Right common carotid artery plus branches (tissue), 1 donor: ENCODE measurements around a stretch of chr2.

- PRO-cap = no peak
Observed at GRCh38 chr2:20696983-20698085, 30.4 kb downstream of the GDF7 start.

GRCh38 chr2:20780838-20781273 is 42.0 kb downstream of the LDAH start:
- PRO-cap = no peak

GRCh38 chr2:20988865-20989402 is 54.9 kb downstream of the APOB start:
- PRO-cap = no peak

DNA sequence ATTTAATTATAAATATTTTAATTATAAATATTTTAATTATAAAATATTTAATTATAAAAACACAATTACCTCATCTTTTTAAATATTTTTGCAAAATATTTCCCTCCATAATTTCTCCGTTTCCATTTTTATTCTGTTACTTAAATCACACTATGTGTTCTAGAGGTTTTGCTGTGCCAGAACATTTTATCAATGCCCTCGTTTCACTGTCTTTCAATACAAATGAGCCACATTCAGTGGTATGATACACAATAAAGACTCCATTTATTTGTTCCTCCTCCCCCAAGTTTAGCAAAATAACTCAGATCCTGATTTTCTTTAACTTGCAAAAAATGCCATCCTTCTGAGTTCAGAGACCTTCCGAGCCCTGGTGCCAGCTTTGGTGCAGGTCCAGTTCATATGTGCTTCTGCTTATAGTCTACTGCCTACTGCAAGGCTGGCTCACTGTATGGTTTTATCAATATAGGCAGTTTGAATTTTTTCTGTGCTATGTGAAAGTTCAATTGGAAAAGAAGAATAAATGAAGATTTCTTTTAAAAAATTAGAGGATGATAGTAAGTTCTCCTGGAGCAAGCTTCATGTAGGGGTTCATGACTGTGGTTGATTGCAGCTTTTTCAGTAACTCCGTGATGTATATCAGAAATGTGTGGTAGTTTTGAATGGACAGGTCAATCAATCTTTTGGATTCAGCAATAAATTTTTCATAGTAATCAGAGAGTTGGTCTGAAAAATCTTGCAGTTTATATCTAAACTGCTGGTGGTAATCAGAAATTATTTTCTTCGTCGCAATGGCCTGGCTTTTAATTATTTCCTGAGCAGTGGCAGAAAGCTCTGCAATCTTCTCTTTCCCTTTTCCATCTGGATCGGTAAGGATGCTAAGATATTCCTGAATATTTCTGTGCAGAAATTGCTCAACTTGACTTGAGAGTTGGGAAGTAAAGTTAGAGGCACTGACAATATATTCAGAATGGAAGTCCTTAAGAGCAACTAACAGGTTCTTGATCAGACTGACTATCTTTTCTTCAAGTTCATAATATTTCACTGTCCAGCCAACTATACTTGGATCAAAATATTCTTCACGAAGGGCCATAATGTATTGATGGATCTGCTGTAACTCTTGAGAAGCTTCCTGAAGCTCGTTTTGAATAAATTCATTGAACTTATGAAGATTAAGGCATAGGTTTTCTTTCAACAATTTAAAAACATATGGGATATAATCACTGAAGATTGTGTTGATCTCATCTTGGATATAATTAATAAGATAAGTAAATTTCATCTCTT is 42.2 kb downstream of the APOB start:
- PRO-cap = no peak

- PRO-cap = no peak
Observed at GRCh38 chr2:21010774-21011415, 33.0 kb downstream of the APOB start.

DNA sequence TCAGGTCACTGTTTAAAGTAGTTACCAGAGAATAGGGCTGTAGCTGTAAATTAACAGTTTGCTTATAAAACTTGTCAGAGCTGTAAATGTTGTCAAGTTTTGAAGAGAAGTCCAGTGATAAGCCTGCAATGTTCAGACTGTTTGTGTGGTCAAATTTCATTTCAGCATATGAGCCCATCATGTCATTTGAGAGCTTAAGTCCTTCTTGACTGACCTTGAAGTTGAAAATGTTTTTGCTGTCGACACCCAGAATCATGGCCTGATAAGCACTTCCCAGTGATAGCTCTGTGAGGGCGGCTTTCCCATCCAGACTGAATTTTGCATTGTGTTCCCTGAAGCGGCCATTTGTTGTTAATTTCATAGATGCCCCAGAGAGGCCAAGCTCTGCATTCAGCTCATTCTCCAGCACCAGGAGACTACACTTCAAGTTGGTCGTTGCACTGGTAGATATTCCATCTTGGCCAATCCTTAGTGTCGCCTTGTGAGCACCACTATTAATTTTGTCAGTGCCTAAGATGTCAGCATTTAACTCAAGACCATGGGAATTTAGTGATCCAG is 32.3 kb downstream of the APOB start:
- PRO-cap = no peak

GRCh38 chr2:21032407-21033611 is 11.1 kb downstream of the APOB start:
- PRO-cap = no peak

DNA sequence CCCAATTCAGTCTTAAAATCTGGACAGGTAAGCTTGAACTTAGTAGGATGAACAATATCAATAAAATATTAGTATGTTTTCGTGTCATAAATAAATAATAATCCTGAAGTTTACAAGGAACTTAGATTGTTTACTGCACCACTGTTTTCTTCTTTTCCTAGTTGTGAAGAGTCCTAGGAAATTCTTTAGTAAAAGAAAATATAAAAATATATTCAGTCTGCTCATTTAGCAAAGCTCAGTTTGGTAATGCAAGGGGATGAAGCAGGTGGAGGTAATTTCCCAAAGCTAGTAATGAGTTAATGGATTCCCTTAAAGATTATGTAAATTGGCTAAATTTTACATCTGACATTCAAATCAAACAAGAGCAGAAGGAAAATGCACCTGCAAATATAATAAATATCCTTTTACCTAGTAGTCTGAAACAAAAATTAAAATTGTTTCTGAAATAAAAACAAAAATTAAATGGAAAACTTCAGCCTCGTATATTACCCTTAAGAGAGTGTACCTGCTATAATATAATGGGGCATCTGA is 562.6 kb upstream of the KLHL29 start:
- PRO-cap = no peak

DNA sequence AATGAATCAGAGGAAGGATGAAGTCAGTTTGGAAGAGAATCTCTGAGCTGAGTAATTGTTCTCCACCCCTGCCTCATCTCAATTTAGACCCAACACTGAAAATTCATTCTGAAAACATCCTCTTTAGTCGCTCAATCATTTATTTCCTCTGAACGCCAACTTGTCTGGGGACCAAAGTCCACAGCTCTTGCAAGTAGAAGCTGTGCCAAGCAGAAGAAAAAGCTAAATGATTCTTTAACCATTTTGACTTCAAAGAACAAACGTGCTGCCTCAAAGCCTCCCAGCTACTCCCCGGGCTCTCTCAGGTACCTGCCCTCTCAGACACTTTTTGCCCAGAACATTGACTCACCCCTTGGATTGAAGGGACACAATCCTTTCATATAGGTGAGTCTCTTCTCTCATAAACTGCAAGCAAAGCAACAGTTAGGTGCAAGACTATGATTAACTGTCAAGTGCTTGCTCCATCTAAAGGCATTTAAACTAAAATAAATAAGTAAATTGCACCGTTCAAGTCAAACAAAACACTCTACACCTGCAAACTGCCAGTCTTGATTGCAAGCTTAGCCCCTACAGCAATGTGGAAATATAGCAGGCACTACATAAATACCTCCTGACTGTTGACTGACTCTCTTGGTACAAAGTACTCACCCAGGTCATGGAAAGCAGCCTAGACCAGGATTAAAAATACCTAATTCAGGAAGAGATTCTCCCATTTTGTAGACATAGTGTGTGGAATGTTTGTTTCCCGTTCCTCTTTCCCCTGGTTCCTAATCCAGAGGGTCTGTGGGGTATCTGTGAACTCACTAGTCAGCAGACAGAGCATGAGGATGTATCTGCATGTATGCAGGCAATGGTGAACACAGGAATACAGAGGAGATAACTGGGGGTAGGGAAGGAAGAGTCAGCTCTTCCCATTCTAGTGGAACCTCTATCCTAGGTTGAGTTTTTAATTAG is 176.7 kb upstream of the KLHL29 start:
- PRO-cap = no peak

DNA sequence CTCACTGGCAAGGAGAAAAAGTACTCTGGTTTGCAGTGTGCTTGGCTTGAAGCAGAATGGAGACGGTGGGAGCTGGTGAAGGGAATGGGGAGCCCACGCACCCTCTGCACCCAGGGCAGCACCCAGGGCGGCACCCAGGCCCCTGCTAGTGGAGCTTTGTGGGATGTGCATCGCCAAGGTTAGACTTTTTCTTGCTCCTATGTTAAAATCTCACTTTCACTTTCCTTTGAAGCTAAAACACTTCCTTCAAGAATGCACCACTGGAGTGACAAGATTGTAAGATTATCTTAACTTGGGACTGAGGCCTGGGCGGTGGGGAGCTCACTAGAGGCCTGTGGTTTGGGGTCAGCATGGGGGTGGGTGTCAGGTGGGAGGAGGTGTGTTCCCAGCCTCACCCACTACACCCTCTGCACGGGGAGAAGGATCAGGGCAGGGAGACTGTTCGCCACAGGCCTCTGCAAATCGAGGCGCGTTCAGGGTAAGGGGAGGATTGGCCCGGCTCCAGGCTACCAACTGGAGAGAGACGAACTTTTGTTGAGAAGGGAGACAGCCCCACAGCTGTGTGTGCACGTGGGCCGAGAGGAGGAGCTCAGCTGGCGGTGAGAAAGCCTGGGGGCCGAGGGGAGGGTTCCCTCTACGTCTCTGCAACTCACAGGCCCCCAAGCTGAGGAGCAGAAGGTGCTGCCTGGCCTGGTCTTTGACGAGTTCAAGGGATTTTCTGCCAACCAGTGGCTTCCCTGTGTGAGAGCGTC is 147.5 kb downstream of the KLHL29 start:
- PRO-cap = bidirectional peak, plus-strand start at position 662 of the sequence, minus-strand start at position 515 of the sequence

GRCh38 chr2:23533097-23533613 is 148.2 kb downstream of the KLHL29 start:
- PRO-cap = bidirectional peak, plus-strand start at chr2:23533499, minus-strand start at chr2:23533426

GRCh38 chr2:23590873-23591905 is 206.2 kb downstream of the KLHL29 start:
- PRO-cap = no peak

DNA sequence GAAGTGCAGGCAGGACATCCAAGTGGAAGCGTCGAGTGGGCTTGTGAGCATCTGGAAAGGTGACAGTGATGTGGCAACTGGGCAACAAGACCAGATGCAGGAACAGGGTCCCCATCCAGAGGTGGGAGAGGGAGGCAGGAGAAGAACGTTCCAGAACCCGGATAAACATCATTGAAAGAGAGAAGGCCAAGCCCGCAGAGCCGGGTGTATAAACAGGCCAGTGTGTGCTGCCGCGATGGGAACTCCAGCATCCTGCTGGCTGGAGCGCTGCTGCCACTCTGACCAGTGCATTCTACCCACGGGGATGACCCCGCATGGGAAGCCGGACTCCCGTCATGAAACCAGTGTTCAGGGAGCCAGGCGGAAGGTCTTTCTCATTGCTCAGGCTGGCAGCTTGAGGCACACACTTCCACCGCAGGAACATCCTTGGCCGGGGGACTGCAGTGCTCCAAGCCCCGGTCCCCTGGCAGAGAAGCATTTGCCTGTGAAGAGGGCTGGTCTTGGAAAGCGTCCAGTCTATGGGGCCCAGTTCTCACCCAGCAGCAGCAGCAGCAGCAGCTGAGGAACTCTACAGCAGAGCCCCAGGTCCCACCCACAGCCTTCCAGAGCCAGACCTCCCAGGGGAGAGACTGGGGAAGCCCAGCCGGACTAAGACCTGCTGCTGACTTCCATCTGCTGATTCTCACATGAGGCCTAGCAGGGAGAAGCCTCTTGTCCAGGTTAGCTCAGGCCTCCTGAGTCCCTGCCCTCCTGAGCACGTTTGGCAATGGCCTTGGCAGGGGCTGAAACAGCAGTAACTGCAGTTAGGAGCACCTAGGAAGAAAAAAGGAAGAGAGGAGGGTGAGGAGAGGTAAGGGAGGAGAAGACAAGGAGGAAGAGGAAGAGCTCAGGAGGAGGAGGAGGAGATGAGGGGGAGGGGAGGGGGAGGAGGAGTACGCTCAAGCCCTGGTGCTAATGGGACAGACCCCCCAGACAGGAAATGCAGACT is 236.0 kb downstream of the KLHL29 start:
- PRO-cap = no peak

DNA sequence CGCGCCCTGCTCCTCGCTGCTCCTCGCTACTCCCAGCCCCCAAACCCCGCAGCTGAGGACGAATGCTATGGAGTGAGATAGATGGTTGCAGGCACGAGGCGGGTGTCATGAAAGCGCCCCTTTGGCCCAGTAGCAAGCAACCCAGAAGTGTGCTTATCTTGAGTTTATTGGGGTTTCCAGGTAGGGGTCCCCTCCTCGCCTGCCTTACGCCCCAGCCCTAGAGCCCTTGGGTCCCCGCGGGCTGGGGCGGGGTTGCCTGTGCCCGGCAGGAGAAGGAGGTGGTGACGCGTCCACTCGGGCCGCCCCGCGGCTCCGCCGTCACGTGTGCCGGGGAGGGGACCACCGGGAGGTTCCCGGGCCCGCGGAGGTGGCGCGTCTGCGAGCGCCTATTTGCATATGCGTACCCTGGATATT is 263.8 kb downstream of the ATAD2B start:
- PRO-cap = bidirectional peak, plus-strand start at position 342 of the sequence, minus-strand start at position 260 of the sequence

DNA sequence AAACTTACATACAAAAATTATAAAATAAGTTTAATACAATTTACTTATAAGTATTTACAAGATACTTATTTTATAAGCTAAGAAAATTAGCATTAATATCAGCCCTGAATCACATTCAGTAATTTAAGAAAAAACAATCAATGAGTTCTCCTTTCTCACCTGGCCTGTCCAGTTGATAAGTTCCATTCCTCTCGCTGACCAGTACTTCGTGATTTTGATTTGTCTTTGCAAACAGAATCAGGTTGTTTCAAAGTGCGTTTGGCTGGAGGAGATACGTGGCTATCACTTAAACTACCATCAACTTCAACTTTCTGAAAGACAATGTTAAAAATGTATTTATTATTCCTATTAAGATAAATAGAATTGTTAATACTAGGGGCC is 31.3 kb downstream of the ATAD2B start:
- PRO-cap = no peak

GRCh38 chr2:23926319-23926670 is 628 bp downstream of the ATAD2B start:
- PRO-cap = no peak

- PRO-cap = no peak
Observed at GRCh38 chr2:24010234-24011291, 678 bp downstream of the MFSD2B start.

GRCh38 chr2:24315403-24316090 is 44.8 kb downstream of the ITSN2 start:
- PRO-cap = no peak

GRCh38 chr2:24454189-24454726 is 36.8 kb upstream of the NCOA1 start:
- PRO-cap = no peak

DNA sequence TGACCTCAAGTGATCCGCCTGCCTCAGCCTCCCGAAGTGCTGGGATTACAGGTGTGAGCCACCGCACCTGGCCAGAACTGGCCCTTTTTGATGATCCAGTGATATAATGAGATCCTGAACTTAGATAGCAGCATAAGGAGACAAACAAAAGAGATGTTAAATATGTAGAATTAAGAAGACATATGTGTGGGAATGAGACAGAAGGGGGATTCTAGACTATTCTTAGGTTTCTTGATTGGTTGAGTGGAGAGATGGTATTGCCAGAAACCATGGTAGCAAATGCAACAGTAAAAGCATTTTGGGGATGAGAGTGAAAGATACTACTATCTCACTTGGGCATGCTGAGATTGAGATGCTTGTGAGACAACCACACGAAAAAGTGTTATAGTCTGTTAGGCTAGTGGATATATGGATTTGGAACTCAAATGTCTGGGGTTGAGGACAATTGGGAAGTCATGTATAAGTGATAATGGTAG is 49.7 kb downstream of the NCOA1 start:
- PRO-cap = no peak